Islet of Langerhans (tissue), 1 donor: Measurements from ENCODE around the gene ANO1.

- RRBS, result no CpG with 5 or more reads among the region's 3 CpGs
Observed at GRCh38 chr11:69348336-69348882, 54.5 kb downstream of the MYEOV start.

DNA sequence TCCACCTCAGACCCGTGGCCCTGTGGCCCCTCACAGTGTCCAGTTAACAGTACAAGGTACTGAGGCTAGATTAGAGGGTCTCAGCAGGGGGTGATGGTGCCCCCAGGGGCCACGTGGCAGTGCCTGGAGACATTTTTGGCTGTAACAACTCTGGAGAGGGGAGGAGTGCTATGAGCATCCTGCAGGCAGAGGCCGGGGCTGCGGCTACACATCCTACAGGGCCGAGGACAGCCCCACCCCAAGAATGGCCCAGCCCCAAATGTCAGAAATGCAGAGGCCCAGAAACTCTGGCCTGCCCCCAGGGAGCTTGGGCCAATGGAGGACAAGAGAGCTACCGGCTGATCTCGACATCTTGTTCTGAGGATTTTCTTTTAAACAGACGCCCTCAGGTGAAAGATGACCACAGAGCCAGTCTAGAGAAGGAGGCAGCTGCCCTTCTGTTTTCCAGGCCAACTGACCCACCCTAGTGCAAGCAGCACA lies 102.2 kb downstream of the MYEOV start:
- RRBS, result no CpG with 5 or more reads among the region's 8 CpGs

- RRBS, result 4% methylated on average over 22 of the region's 50 CpGs
Observed at GRCh38 chr11:69442735-69443709, 149.1 kb downstream of the MYEOV start.

DNA sequence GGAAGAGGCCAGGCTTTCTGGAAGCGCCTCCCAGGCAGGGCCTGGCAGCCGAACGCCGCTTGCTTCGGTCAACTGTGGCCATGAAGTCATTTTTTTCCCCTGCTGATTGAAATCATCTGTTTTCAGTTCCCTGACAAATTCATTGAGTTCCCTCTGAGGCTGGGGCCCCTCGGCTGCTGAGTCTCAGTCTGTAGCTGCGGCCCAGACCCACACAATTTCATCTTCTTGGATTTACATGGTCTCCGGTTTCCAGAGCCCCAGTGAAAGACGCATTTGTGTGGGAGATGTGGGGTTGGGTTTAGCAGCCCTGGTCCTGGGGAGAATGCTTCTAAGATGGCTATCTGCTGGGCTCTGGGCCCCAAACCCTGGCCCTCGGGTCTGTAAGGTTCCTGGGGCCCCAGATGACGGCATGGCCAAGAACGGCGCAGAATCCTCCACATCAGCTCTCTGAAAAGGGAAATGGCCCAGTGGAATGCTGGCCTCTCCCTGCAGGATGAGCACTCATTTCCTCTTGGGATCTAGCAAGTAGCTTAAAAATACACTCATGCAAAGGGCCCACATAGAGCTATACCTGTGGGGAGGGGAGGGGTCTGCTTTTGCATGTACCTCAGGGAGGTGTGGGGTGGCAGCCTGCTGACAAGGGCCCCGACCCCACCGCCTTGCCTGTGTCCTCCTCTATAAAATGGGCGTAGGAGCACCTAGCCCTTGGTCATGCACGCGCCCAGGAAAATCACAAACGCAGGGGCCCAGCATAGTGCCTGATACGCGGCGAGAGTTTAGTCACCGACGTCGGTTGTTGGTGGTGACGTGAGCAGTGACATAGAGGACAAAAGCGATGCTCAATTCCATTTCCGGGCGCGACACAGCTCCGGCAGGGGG lies 150.0 kb downstream of the MYEOV start:
- RRBS, result no CpG with 5 or more reads among the region's 31 CpGs

GRCh38 chr11:69483406-69483765 lies 157.6 kb upstream of the CCND1 start:
- RRBS, result no CpG with 5 or more reads among the region's 6 CpGs

- RRBS, result 6% methylated on average over 13 of the region's 83 CpGs
Observed at GRCh38 chr11:69703070-69703881, 546 bp downstream of the FGF19 start.

- RRBS, result no CpG with 5 or more reads among the region's 28 CpGs
Observed at GRCh38 chr11:69918093-69918719, 99.0 kb upstream of the FGF3 start.

DNA sequence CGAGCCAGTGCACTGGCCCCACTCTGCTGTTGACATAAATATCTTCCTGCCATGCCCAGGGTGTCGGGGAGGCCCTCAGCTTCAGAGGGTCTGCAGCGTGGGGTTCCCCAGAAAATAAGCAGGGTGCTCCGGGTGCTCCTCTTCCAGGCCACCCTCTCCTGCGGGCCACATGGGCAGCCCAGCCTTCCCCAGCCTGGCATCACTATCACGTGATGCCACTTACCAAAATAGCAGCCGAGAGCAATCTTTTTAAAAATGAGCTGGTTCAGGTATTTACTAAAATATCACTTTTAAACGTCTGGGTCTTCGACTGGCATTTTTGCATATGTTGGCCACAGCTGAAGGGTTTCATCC lies 94.7 kb upstream of the ANO1 start:
- RRBS, result no CpG with 5 or more reads among the region's 9 CpGs

- RRBS, result 4% methylated on average over 69 of the region's 96 CpGs
Observed at GRCh38 chr11:70077694-70078715, at the start of gene ANO1. Gene ANO1 (plus strand): TSS chr11:70078317.

DNA sequence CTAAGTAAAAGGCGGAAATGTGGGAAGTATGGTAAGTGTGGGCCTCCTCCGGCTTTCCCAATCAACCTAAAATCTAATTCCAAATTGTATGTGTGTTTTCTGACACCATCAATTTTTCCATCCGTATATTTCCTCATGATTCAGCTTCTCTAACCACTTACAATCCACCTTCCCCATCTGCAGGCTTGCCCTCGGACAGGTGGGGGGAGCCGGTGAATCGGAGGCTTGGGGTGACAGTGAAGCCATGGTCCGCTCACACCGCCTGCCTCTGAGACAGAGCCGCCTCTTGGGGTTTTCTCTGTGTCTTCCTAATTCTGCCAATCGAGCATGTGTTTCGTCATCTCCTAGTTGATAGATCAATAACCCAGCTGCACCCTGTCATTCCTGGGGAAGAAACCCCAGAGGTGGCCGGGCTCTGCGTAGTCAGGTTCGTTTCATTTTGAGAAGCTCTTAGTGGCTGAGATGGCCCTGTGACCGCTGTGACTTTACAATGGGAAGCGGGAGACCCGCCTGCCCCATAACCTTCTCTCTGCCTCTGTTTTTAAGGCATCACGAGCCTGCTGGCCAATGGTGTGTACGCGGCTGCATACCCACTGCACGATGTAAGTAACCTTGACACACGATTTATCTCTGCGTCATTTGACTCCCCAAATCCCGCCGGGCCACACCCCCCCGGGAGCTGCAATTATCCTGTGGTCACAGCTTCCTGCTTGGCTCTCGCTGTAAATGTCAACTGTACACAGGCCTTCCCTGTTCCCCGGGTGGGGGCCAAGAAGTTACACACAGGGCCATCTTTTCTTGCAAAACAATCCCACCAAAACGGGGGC lies 33.3 kb downstream of the ANO1 start:
- RRBS, result 20% methylated on average over 1 of the region's 29 CpGs

DNA sequence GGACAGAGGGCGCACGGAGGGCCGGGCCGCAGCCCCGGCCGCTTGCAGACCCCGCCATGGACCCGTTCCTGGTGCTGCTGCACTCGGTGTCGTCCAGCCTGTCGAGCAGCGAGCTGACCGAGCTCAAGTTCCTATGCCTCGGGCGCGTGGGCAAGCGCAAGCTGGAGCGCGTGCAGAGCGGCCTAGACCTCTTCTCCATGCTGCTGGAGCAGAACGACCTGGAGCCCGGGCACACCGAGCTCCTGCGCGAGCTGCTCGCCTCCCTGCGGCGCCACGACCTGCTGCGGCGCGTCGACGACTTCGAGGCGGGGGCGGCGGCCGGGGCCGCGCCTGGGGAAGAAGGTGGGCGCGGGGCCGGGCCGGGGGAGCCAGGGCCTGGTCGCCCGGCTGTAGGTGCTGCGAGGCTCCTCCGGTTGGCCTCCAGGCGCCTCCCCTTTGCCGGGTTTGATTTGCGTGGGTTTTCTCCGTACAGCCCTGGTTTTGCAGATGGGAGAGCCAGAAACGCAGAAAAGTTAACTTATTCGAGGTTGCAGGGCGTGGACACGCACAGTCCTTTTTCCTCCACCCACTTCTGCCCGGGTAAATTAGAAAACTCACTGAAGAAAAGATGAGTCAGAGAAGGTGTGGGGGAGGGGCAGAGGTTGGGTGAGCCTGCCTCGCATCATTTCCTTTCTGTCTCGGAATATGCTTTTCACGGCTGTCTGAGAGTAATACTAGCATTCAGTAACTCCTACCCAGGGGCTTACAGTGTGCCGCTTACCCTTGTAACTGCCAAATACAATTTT lies 500 bp downstream of the FADD start:
- RRBS, result 4% methylated on average over 22 of the region's 62 CpGs

GRCh38 chr11:70204189-70204978 lies 1.3 kb downstream of the FADD start:
- RRBS, result no CpG with 5 or more reads among the region's 20 CpGs

- RRBS, result 88% methylated on average over 2 of the region's 15 CpGs
Observed at GRCh38 chr11:70204979-70205595, 2.0 kb downstream of the FADD start.

DNA sequence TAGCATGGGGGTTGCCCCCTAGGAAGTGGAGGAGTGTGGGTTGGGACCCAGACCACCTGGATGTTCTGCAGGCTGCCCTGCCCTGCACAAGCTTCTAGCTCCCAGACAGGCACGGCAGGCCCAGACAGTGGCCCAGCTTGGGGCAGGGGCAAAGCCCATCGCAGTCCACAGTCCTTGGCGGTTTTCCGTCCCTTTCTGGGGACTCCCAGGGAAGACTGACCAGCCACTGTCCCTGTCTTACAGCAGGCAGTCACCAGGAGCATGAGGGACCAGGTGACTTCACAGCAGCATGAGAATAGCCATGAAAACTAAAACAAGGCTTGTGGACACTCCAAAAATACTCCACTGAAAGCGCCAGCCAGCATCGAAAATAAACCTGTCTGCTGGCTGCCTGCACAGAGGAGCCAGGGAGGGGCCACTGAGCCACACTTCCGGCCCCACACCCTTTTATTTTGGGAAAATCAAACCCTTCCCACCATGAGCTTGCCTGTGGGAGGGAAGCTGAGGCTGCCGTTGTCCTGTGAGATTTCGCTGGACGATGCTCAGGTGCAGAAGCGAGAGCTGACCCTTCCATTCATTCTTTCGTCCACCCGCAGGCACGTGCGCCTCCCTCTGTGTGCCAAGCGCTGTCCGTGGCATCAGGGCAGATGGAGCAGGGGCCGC lies 27.9 kb downstream of the FADD start:
- RRBS, result no CpG with 5 or more reads among the region's 18 CpGs

DNA sequence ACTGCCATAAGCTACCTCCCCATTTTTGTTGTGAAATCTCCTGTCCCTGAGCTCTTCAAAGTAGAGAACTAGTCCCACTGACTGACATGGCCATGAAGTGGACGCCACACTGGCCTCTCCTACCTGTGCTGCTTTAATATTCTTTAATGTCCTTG lies 56.4 kb downstream of the PPFIA1 start:
- RRBS, result no CpG with 5 or more reads among the region's 1 CpG

DNA sequence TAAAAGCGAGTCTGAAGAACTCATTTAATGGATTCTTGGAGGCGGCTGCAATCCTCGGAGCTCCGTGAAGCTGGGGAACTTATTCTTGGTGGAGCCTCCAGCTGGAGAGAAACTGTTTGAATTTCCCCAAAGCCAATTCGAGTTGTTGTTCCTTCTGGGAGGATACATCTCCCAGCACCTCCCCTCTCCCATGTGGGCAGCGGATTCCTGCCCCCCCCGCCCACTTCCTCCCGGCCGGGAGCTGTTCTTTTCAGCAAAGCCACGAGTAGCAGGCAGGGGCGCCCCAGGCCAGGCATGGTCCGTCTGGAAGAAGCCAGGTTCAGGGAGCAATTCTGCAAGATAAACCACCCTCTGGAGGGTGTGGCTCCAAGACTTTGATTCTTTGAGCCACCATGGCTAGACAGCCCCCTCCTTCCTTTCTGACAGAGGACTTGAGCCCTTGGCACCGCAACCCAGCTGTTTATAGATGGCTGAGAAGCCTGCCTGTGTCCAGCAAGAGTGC lies 170.2 kb downstream of the CTTN start:
- RRBS, result no CpG with 5 or more reads among the region's 13 CpGs

GRCh38 chr11:70824599-70825366 lies 426.5 kb downstream of the CTTN start:
- RRBS, result 60% methylated on average over 3 of the region's 17 CpGs

DNA sequence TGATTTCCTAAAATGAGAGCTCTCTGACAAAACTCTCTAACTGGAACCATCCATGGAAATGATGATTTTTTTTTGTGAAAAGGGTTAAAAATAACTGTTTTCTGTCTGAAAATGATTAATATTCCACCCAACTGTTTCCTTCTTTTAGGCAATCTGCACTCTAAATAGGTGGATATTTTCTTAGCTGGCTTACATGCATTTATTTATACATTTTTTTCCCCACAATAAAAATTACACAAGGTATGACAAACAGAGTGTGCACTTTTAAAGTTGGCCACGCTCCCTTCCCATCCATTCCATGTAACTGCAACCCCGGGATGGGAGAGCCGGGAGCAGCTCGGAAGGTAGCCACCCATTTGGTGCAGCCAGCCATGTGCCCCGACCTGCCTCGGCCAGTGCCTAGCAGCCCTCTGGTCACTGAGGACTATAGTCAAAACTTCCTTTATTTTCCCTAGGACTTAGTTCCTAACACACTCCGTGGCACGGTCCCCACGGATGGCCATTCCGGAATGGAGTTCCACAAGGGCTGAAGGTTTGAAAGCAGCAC lies 426.6 kb downstream of the SHANK2 start:
- RRBS, result no CpG with 5 or more reads among the region's 10 CpGs

GRCh38 chr11:70908134-70908714 lies 344.2 kb downstream of the SHANK2 start:
- RRBS, result no CpG with 5 or more reads among the region's 11 CpGs

- RRBS, result 11% methylated on average over 1 of the region's 22 CpGs
Observed at GRCh38 chr11:71153004-71153818, 99.2 kb downstream of the SHANK2 start.